T-cell (primary cell): Measurements from ENCODE around the genes DGCR6 and SLC25A1.

DNA sequence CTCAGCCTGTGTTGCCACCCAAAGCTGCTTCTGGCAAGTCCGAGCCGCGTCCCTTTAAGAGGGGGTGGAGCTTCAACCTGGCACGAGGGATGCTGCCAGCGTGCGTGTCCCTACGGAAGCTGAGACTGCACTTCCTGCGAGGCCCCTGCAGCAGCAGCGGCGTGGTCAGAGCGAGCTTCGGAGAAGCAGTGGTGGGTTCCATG lies 94.9 kb downstream of the POTEH start:
- PRO-cap, 7 experiments: no peak in any of the 7 experiments

- PRO-cap, 7 experiments: peak in 1 of 7 experiments; most common plus-strand start chr22:17106845 (in 1)
These were observed 14.5 kb downstream of the TMEM121B start for GRCh38 chr22:17106561-17107116.

- PRO-cap, 7 experiments: no peak in any of the 7 experiments
These were observed 8.5 kb downstream of the TMEM121B start for GRCh38 chr22:17112727-17112999.

DNA sequence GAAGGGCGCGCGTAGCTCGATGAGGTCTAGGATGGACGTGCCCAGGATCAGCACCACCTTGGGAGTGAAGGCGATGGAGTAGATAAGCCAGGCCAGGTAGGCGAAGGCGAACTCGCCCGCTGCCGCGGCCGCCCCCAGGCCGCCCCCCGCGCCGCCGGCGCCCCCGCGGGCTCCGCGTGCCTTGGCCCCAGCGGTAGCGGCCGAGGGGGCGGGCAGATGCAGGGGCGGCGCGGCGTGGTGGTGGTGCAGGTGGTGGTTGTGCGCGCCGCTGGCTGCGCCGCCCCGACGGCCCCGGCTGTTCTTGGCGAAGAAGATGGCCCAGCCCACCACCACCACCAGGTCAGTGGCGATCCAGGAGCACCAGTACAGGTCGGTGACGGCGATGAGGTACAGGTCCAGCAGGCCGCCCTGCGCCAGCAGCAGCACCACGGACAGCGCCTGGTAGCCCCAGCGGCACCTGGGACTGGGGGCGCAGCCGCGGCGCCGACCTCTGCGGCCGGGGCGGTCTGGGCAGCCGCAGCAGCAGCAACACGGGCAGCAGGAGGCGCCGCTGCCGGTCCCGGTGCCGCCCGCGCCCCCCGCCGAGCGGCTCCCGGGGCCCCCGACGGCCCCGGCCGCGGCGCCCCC lies 960 bp downstream of the TMEM121B start:
- PRO-cap, 7 experiments: no peak in any of the 7 experiments

- PRO-cap, 7 experiments: peak in 2 of 7 experiments; most common minus-strand start chr22:17199035 (in 2)
These were observed 20.7 kb downstream of the ADA2 start for GRCh38 chr22:17198421-17199078.

- PRO-cap, 7 experiments: no peak in any of the 7 experiments
These were observed 9.6 kb upstream of the ADA2 start for GRCh38 chr22:17228632-17229402.

DNA sequence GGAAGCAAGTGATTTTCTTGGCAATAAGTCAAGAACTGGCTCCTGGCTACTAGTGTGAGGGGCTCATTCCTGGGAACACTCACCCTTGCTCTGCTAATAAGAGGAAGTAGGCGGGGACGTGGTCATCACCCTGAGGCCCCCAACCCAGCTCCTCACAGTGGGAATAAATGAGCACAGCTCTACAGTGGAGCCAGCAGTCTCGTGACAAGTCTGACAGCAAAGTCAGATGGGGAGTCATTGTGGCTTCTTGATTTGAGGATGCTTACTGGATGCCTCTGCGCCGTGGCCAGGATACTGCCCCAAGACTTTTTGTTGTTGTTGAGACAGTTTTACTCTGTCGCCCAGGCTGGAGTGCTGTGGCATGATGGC lies 6.9 kb downstream of the SLC25A18 start:
- PRO-cap, 7 experiments: no peak in any of the 7 experiments

DNA sequence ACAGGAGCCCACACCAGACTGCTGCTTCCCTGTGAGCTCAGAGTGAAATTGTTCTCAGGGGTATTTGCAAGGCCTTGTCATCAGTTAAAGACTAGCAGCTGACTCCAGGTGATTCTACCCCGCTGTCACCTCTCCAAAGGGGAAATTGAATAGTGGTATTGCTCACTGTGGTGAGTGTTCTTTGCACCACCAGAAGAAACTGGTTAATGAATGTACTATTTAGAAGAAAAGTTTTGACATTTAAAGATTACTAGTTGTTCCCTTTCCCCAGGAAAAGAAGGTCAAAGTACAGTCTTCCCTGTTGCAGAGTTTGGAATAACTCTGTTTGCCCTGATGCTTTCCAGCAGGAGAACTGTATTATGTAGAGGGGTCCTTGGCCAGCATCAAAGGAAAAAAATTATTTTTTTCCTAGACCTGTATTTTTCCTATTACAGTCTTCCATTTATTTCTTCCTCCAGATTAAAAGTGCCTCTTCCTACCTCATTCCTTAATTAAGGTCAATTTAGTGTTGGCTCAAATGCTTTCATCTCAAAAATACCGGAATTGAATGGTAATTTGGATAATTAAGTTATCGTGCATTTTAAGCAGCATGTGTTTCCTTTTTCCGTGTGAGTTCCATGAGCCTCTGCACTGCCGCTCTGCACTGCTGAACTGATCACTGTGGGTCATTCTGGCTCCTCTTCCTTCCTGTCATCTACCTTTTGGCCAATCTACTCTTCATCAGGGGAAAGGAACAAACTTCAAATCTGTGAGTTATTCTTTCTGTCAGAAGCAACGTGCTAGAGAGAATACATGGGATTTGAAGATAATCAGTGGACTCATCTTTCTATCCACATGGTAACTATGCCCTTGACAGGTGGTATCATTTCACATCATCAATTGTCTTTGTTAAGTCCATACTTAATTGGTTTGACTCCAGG lies 41.6 kb downstream of the BID start:
- PRO-cap, 7 experiments: no peak in any of the 7 experiments

DNA sequence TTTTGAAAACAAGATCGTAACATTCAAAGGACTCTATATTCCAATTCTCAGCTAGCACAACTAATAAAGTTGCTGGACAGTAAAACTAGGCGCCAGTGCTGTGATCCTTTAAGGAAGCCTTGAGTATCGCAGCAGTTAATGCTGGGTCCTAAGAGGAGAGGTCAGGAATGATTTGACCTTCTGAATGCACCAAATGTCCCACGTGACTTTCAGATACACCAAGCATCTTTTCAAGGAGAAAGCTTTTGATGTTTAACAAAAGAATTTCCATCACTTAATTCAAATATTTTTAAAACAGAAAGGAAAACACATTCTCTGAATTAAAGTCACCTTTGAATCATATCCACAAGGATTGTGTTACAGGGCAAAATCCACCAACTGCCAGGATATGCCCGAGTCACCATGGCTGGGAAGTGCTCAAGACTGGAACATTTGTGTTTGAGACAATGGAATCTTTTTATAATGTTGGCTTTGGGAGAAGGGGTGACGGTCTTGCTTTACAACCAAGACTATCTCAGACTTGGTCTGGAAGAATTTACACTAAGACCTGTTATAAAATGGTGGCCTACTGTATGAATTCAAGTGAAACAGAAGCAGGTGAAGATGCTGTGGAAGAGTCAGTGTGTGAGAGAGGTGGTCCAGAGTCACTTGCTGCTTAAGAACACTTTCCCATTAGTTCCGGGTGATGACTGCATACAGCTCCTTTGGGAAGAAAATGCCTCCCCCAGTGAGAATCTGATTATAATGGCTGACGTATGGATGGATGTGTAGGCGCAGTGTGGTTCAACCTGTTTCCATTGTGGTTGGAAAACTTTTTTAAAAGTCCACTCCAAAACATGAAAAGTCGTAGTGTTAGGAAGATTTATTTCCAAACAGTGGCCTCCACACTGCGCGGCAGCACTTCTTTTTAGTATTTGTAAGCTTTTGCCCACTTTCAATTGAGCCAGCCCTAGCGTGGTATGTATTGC lies 40.7 kb downstream of the BID start:
- PRO-cap, 7 experiments: no peak in any of the 7 experiments

DNA sequence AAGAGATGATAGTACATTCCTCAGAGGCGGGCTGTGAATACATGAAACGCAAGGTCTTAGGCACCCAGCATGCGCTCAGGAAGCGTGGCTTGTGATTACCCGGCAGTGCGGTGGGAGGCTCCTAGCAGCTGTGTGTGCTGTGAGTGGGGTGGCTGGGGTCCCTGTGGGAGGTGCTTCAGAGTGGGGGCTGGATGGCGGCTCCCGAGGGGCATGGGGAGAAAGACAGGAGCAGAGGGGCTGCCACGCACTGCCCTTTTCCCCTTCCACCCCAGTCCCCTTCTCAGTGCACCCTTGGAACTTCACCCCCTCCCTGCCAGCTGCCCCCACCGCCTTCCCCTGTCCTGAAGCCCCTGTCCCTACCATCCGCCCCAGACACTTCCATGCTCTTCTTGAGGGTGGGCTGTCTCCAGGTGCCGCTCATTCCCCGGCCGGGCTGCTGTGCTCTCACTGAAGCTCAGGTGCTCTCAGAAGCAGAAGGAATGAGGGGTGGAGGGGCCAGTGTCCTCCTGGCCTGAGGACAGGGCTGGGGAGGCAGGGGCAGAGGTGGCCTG lies 6.3 kb upstream of the BID start:
- PRO-cap, 7 experiments: no peak in any of the 7 experiments

- PRO-cap, 7 experiments: no peak in any of the 7 experiments
These were observed 33.8 kb upstream of the BID start for GRCh38 chr22:17807909-17808565.

DNA sequence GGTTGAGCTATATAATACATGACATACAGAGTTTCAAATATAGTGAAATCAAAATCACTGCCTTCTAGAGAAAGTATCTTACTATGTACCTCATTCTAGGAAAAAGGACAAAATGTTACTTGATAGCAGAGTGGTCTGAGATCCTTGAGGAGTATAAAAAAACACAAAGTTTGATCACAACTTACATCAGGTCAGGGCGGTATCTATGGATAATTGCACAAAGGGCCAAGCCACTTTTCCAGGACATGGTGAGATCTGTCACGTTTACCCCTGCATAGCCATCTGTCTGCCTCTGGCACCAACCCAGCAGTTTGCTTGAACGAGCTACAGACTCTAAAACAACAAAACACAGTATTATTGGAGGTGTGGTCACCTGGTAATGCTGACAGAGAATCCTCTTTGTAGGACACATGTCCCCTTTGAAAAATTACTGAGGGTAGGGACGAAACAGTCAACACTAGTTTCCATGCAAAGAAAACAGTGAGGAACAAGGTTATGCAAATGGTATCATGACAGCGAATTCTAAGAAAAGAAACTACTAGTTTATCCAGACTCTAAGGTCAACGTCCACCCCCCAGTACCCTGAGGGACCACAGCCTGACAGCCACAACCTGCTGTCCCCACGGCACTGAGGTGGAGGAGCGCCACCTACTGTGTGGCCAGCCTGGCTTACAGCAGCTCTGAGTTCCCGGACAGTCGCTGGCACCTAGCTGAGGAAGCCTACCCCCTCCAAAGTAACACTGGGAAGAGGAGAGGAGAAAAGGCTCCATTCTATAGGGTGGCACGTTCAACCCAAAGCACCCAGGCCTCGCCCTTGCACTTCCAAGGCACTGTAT lies 117.2 kb upstream of the BID start:
- PRO-cap, 7 experiments: no peak in any of the 7 experiments

GRCh38 chr22:17893546-17894377 lies 119.5 kb upstream of the BID start:
- PRO-cap, 7 experiments: no peak in any of the 7 experiments

DNA sequence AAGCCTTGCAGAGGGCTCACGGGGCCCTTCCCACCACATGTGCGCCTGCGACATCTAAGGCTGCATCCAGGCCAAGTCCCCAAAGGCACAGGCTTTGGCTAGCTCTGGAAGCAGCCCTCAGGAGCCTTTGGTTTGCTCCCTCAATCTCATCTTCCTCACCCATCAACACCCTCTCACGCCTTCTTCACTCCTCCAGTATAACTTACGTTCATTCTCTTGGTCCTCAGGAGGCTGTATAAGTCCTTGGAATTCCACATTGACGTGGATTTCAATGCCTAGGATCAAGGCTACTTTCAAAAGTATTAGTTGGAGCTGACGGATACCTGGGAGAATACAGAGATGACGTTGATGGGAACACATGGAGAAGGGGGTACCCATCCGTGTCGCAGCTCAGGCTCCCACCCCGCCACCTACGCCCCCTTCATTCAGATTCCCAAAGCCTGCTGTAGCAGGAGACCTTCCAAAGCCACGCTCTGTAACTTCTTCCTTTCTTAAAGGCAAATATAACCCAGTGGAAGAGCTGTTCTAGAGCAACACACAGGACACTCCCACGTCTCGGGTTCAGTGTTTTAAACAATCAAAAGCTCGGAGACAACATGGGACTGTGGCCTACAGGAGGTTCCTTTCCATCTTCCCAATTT lies 121.8 kb downstream of the MICAL3 start:
- PRO-cap, 7 experiments: no peak in any of the 7 experiments

DNA sequence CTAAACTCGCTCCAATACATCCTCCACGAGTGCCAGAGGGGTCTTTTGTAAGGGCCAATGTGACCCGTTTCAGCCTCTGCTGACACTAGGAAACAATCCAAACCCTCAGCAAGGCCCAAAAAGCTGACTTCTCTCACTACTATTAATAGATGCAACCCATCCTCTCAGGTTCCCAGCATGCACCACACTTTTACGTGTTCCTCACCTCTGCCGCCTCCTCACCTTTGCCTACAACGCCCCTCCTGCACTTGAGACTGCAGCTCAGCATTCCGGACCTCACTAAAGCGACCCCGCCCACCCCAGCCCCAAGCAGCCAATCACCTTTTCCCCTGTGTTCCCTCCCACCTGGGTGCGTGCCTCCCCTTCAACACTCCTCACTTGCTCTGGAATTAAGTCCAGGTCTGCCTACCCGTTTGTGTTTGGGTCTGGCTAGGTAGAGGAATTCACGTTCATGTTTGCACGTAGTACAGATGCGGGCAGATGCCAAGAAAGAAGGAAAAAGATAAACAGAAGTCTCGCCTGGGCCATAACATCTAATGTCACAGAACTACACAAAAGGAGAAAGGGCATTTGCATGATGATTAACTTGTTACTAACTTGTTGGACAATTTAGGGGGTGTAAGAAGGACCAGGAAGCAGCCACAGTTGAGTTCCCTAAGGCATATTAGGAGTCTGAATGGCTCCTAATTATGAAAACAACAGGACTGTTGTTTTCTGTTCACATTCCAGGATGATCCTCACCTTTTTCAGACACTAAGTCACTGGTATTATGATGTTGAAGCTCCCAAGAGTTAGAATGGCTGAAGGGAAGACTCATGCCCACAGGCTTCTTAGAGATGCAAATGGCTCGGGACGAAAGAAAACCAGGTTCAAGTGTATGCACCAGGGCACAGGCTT lies 102.3 kb downstream of the MICAL3 start:
- PRO-cap, 7 experiments: no peak in any of the 7 experiments

- PRO-cap, 7 experiments: no peak in any of the 7 experiments
These were observed 82.4 kb downstream of the MICAL3 start for GRCh38 chr22:17941808-17942564.

GRCh38 chr22:18057480-18058104 lies 20.2 kb upstream of the PEX26 start:
- PRO-cap, 7 experiments: no peak in any of the 7 experiments

GRCh38 chr22:18906183-18906593 lies at the start of gene DGCR6:
Gene DGCR6 (plus strand): TSS chr22:18906320.
- PRO-cap, 7 experiments: no peak in any of the 7 experiments

- PRO-cap, 7 experiments: peak in 7 of 7 experiments; most common plus-strand start chr22:19109682 (in 7); most common minus-strand start chr22:19109738 (in 7)
These were observed 12.8 kb downstream of the DGCR2 start for GRCh38 chr22:19109311-19109895.

- PRO-cap, 7 experiments: peak in 7 of 7 experiments; most common plus-strand start chr22:19178502 (in 3); most common minus-strand start chr22:19178505 (in 7)
These were observed at the start of gene SLC25A1 for GRCh38 chr22:19178123-19178899. Gene SLC25A1 (minus strand): TSS chr22:19178736.